Esophagus muscularis mucosa (tissue), 4 donors: ENCODE data around the genes HGF and STEAP4.

DNA sequence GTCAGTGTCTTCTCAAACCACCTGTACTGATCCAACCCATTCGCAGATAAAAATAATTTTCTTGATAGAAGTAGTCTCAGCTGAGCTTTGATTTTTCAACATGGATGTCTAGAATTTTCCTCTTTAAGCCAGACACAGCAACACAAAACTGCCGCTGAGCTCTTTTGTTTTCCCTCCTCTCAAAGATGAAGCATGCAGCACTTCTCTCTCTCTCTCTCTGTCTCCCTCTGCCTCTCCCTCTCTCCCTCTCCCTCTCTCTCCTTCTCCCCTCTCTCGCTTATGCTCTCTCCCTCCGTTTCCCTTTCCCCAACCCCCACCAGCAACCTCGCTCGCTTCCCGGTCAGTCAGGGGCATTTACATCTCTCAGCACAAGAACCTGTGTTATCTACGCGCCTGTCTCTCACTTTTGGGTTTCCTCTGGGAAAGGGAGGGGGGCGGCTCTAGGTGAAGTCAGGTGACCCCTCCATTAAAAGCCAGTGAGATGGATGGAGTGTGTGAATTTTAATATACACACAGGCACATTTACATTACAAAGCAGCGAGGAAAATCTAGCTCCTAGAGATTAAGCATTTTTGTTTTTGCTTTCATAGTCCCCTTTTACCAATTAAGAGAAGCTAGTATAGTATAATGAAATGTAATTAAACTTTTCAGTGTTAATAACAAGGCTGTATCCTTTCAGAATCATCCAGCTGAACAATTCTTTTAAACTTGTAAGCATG, 682.4 kb downstream of the MAGI2 start:
- PRO-cap: no peak
- RAMPAGE, long total RNA, 4 experiments: no peak in any of the 4 experiments

- PRO-cap: no peak
- RAMPAGE, long total RNA, 4 experiments: no peak in any of the 4 experiments
Measured at GRCh38 chr7:79235147-79235930, 218.1 kb downstream of the MAGI2 start.

DNA sequence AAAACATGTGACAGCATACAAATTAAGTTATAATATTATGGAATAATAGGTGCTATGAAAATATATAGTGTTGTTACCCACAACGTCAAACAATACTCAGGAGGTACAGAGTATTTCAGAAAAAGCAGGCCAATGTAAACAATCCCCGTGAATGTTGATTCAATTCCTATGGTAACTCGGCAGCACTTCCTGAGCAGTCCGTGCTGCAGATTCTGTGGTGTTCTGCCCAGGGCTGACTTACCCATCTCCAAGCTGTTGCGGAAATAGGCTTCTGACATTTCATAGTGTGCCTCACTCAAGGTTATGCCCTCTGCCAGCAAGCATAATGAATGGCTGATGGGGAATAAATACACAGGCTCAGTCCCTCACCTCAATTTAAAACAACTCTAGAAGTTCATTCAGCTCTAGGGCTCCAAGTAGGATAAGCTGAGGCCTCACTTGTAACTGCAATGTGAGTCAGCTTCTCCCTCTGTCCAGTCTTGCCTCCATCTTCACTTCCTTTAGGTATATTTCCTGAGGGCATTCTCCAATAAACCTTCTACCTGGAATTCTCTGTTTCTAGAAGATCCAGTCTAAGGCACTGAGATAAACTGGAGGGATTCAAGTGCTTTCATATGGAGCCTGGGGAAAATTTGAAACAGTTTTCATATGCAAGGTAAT, 177.6 kb downstream of the GNAI1 start:
- PRO-cap: no peak
- RAMPAGE, long total RNA, 4 experiments: no peak in any of the 4 experiments

- PRO-cap: no peak
- RAMPAGE, long total RNA, 4 experiments: no peak in any of the 4 experiments
Measured at GRCh38 chr7:80526436-80526914, 14.6 kb upstream of the GNAT3 start.

- PRO-cap: unidirectional peak, plus-strand start at chr7:80916994
- RAMPAGE, long total RNA, 4 experiments: no peak in any of the 4 experiments
Measured at GRCh38 chr7:80916686-80917269, 2.1 kb downstream of the SEMA3C start.

- PRO-cap: bidirectional peak, plus-strand start at chr7:81770344, minus-strand start at chr7:81770128
- RAMPAGE, long total RNA, 4 experiments: start-site peak on the minus strand in 4 of 4 experiments, at chr7:81769894-81770198 at its widest, 11 to 88 reads per replicate
Measured at GRCh38 chr7:81769822-81770821, at the start of gene HGF. TSS of gene HGF (minus strand) at chr7:81770047.

- PRO-cap: no peak
- RAMPAGE, long total RNA, 4 experiments: no peak in any of the 4 experiments
Measured at GRCh38 chr7:82677503-82677856, 233.9 kb upstream of the CACNA2D1 start.

- PRO-cap: no peak
- RAMPAGE, long total RNA, 4 experiments: no peak in any of the 4 experiments
Measured at GRCh38 chr7:82925231-82925952, 237.3 kb downstream of the PCLO start.

DNA sequence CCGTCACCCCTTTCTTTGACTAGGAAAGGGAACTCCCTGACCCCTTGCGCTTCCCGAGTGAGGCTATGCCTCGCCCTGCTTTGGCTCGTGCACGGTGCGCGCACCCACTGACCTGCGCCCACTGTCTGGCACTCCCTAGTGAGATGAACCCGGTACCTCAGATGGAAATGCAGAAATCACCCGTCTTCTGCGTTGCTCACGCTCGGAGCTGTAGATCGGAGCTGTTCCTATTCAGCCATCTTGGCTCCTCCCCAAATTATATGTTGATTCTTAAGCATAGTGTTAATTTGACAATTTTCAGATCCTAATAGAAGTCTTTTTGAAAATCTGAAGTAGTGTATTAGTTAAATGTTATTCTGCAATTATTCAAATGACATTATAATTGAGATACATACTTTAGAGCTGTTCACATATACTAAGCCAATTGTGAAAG, 139.1 kb downstream of the SEMA3A start:
- PRO-cap: no peak
- RAMPAGE, long total RNA, 4 experiments: no peak in any of the 4 experiments

DNA sequence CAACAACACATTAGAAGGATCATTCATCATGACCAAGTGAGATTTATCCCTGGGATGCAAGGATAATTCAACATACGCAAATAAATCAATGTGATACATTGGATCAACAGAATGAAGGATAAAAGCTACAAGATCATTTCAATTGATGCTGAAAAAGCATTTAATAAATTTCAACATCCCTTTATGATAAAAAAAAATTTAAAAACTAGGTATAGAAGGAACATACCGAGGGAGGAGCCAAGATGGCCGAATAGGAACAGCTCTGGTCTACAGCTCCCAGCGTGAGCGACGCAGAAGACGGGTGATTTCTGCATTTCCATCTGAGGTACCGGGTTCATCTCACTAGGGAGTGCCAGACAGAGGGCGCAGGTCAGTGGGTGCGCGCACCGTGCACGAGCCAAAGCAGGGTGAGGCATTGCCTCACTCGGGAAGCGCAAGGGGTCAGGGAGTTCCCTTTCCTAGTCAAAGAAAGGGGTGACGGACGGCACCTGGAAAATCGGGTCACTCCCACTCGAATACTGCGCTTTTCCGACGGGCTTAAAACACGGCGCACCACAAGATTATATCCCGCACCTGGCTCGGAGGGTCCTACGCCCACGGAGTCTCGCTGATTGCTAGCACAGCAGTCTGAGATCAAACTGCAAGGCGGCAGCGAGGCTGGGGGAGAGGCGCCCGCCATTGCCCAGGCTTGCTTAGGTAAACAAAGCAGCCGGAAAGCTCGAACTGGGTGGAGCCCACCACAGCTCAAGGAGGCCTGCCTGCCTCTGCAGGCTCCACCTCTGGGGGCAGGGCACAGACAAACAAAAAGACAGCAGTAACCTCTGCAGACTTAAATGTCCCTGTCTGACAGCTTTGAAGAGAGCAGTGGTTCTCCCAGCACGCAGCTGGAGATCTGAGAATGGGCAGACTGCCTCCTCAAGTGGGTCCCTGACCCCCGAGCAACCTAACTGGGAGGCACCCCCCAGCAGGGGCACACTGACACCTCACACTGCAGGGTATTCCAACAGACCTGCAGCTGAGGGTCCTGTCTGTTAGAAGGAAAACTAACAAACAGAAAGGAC, 19.6 kb downstream of the ELAPOR2 start:
- PRO-cap: no peak
- RAMPAGE, long total RNA, 4 experiments: no peak in any of the 4 experiments

GRCh38 chr7:87199895-87200551, 19.5 kb downstream of the TMEM243 start:
- PRO-cap: no peak
- RAMPAGE, long total RNA, 4 experiments: no peak in any of the 4 experiments

DNA sequence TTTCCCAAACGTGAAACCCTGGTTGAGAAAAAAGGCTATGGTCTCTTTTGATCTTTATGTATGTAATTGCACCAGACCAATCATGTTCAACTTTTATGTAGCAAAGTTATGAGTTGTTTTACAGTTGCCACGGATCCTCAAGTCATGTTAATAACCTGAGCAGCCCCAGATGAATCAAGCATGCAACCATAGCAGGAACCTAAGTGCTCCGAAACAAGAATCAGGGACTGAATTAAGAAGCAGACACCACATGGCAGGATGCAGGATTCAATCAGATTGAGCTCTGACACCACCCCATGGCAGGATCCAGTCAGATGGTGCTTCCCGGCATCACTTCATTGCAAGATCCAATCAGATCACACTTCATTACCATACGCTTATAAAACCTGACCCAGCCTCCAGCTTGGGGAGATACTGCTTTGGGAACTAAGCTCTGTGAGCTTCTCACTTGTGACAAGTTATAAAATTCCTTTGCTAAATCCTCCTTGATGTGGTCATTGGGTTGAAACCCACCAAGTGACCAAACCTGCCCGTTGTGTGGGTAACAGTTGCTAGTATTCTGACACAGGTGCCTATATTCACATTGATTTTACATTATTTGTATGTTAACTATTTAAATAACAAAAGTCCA, 55.3 kb downstream of the ABCB4 start:
- PRO-cap: no peak
- RAMPAGE, long total RNA, 4 experiments: no peak in any of the 4 experiments

GRCh38 chr7:87495275-87495866, 19.9 kb upstream of the ABCB4 start:
- PRO-cap: no peak
- RAMPAGE, long total RNA, 4 experiments: no peak in any of the 4 experiments

- PRO-cap: no peak
- RAMPAGE, long total RNA, 4 experiments: no peak in any of the 4 experiments
Measured at GRCh38 chr7:87627496-87628030, 635 bp upstream of the RUNDC3B start.

- PRO-cap: unidirectional peak, minus-strand start at chr7:87877101
- RAMPAGE, long total RNA, 4 experiments: no peak in any of the 4 experiments
Measured at GRCh38 chr7:87876921-87877404, 670 bp downstream of the DBF4 start.

GRCh38 chr7:87926419-87927277, 7.4 kb upstream of the ADAM22 start:
- PRO-cap: no peak
- RAMPAGE, long total RNA, 4 experiments: no peak in any of the 4 experiments

DNA sequence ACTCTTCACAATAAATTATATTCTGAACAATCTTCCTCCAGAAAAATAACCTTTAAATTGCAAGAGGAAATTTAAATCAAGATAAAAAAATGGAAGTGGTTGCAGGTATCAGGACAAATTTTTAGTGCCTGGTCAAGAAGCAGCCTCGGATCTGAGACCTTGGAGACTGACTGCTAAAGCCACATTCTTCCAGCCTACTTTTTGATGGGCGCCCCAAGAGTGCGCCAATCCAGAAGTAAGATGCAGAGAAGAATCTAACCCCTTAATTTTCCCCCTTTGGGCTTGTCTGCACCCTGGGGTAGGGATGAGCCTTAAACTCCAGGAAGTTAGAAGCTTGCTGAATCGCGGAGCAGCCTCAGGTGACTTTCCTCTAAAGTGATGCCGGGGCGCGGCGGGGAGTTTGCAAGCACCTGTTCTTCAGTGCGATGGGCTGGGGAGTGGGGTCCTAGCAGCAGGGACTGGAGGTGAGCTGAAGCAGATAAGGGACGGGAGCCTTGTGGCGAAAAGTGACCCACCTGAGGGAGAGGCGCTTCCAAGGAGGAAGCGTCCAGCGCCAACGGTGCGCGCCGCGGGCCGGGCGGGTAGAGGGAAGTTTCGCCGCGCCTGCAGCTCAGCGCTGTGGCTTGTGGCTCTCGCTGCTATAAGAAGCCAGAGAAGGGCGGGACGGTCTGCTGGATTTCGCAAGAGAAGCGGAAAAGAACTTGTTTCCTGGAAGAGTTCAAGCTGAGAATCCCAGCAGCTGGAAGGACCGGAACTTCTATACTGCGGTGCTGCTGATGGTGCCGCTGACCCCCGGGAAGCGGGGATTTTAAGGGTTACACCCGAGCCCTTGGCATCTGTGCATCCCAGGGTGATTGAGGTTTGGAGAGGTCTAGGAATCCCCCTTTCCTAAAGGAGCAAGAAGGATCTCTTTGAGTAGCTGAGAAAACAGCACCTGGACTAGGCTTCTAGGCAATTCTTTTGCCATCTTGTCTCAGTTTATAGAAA, at the start of gene STEAP4:
TSS of gene STEAP4 (minus strand) at position 618 of the 987 bp plus-strand sequence.
- PRO-cap: bidirectional peak, plus-strand start at position 726 of the sequence, minus-strand start at position 615 of the sequence
- RAMPAGE, long total RNA, 4 experiments: start-site peak on the minus strand in 4 of 4 experiments, centred at positions 616 to 618 of the sequence, 275 to 1,368 reads per replicate

DNA sequence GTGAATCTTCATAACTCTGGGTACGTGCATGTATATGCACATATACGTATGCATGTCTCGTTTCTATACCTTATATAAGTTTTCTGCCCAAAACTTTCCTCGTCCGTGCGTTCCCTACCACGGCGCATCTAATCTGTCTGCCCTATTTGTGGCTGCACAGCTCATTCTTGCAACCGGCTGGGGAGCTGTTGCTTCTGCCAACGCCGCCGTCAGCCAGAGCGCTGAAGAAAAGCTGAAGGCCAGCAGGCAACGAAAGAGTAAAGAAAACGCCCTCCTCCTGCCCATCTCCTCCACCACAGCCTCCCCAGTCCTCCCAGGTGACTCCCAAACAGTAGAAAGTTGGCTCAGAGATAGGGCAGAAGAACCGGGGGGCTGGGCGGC, 700 bp upstream of the ZNF804B start:
- PRO-cap: no peak
- RAMPAGE, long total RNA, 4 experiments: no peak in any of the 4 experiments

- PRO-cap: no peak
- RAMPAGE, long total RNA, 4 experiments: no peak in any of the 4 experiments
Measured at GRCh38 chr7:90210895-90211436, 574 bp upstream of the STEAP2 start.

- PRO-cap: bidirectional peak, plus-strand start at chr7:90223213, minus-strand start at chr7:90222891
- RAMPAGE, long total RNA, 4 experiments: no peak in any of the 4 experiments
Measured at GRCh38 chr7:90222826-90223290, 11.3 kb downstream of the STEAP2 start.